Occipital lobe (tissue), 2 donors: ENCODE data around the gene C1QTNF8.

GRCh38 chr16:979356-979800, 2.2 kb upstream of the SOX8 start:
- RAMPAGE, long total RNA = no peak

- RAMPAGE, long total RNA = no peak
Measured at GRCh38 chr16:984122-984709, 2.6 kb downstream of the SOX8 start.

GRCh38 chr16:990570-991453, 9.2 kb downstream of the SOX8 start:
- RAMPAGE, long total RNA = no peak

DNA sequence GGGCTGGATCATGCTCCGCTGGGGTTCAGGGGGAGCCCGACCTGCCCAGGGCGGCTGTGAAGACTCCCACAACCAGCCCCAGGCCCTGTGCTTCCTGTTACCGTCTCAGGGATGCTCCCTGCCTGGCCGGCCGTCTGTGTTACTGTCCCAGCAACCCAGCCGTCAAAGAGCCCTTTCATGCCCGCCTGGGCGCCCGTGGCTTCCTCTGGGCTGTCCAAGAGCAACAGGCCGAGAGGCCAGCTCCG, at the start of gene C1QTNF8:
Gene C1QTNF8, minus strand, starts transcription at position 211 of the 245 bp plus-strand sequence.
- RAMPAGE, long total RNA = no peak

DNA sequence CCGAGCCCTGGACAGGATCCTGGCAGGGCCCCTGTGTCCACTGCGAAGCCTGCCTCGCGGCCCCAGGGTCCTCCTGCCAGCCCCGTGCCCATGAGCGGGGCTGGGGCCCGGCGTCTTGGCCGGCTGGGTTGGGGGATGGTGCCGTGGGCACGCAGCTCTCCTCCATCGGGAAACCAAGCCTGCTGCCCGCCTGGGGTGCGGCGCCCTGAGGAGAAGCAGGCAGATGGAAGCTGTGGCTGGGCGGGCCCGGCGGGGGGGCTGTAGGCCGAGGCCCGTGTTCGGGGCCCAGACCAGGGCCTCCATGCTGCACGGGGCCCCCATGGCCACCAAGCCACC, 203 bp upstream of the C1QTNF8 start:
- RAMPAGE, long total RNA = no peak

GRCh38 chr16:1210794-1211270, 14.2 kb downstream of the TPSG1 start:
- RAMPAGE, long total RNA = no peak

DNA sequence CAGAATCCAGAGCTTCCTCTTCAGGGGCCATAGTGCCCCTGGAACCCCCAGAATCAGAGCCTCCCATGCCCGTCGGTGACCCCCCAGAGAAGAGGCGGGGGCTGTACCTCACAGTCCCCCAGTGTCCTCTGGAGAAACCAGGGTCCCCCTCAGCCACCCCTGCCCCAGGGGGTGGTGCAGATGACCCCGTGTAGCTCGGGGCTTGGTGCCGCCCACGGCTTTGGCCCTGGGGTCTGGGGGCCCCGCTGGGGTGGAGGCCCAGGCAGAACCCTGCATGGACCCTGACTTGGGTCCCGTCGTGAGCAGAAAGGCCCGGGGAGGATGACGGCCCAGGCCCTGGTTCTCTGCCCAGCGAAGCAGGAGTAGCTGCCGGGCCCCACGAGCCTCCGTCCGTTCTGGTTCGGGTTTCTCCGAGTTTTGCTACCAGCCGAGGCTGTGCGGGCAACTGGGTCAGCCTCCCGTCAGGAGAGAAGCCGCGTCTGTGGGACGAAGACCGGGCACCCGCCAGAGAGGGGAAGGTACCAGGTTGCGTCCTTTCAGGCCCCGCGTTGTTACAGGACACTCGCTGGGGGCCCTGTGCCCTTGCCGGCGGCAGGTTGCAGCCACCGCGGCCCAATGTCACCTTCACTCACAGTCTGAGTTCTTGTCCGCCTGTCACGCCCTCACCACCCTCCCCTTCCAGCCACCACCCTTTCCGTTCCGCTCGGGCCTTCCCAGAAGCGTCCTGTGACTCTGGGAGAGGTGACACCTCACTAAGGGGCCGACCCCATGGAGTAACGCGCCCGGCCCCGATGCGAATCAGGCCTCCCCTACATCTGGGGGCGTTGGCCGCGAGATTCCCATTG, 4.0 kb downstream of the TPSG1 start:
- RAMPAGE, long total RNA = no peak

DNA sequence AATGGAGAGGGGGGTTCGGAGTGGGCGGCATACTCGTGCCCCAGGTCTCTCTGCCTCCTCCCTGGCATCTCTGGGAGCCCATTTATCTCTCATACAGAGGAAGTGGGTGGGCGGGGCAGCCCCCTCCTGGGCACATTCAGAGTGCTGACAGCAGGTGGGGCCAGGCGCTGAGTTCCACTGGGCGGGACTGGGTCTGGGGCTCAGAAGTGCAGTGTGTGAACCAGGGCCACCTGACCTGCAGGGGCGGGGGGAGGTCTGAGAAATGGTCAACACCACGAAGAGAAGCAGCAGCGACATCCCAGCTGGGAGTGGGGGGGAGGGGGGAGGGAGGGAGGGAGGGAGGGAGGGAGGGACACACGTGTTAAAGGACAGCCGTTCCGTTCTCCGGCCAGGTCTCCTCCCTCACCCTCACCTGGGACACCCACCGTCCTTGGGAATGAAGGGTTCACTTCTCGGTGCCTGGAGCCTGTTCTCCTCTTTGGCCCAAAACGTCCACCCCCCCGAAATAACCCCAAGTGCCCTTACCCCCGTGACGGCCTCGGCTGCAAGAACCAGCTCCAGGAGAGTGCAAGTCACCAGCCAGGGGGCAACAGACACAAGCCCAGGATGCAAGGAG, 20.2 kb upstream of the UBE2I start:
- RAMPAGE, long total RNA = no peak

DNA sequence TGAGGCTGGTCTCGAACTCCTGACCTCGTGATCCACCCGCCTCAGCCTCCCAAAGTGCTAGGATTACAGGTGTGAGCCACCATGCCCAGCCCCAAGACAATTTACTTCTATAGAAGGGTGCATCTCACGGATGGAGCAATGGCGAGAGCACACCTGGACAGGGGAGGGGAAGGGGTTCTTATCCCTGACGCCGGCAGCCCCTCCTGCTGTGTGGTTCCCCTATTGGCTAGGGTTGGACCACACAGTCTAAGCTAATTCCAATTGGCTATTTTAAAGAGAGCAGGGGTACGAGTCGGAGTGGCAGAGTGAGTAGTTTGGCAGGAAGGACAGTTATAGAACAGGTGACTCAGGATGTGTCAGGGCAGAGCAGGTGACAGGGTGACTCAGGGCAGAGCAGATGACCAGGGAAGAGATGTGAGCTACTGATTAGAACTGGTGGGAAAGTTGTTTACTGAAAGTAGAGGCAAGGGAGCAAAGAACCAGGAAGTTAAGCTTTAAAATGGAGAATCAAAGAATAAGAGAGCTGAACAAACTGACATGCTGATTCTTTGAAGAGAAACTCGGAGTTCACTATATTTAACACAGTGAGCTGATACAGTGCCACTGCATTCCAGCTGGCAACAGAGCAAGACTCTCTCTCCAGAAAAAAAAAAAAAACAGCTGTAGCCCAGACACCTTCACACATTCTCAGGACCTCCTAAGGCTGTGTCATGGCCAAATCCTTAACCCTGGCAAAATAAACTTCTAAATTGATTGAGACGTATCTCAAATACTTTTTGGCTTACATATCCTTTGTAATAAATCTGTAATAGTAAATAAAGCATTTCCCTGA, 12.5 kb upstream of the UBE2I start:
- RAMPAGE, long total RNA = no peak

DNA sequence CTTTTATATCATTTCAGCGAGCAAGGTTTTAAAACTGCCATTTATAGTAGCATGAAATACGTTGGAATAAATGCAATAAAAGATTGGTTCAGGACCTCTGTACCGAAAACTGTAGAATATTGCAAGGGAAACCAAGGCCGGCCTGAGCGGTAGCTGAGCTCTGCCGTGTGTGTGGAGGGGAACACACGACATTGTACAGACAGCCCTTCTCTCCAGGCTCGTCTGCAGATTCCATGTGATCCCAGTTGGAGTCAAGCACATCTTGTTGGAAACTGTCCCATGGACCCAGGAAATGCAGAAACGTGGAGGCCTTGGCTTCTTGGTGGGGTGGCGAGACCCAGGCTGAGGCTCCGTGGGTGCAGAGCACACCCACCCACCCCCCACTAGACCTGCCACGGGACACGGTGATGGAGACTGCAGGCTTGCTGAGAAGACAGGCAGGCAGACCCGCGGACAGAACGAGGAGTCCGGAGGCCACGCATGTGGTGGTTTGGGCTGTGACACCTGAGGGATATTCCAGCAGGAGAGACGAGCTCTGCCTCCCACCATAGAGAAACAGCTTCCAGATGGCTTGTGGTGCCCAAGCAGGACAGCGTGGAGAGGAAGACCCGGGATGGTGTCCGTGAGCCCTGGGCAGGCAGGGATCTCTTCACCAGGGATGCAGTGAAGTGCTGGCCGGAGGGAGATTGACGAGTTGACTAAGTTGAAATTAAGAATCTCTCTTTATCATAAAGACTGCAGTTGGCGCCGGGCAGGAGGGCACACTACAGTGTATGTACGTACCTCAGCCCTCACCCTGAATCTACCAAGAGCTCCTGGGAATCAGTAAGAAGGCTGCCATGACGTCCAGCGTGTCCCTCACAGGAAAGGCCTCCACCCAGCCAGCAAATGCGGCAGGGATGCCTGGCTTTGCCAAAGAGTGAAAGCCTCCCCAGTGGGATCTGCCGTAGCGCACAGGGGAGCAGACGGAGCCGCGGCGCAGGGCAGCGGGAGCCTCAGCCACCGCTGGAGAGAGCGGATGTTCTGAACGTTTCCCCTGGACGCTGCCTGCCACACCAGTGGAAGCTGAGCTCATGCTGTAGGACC, 8.1 kb downstream of the UBE2I start:
- RAMPAGE, long total RNA = no peak

DNA sequence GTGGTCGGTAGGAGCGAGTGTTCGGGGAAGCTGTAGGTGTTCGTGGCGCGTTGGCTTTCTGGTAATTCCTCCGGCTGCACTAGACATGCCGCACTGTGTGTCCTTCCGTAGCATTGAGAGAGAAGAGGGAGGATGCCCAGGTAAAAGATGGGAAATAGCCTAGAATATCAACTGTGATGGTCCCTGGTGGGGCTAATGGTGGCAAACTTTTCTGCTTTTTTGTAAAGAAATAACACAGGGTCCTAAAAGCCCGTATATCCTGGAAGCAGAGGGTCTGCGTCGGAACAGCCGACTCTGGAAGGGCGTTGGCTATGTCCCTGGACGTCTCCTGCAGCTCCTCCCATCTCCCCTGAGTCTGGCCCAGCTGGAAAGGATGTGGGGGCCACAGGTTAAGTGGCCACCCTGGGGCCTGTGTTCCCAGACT, 10.1 kb downstream of the UBE2I start:
- RAMPAGE, long total RNA = no peak

DNA sequence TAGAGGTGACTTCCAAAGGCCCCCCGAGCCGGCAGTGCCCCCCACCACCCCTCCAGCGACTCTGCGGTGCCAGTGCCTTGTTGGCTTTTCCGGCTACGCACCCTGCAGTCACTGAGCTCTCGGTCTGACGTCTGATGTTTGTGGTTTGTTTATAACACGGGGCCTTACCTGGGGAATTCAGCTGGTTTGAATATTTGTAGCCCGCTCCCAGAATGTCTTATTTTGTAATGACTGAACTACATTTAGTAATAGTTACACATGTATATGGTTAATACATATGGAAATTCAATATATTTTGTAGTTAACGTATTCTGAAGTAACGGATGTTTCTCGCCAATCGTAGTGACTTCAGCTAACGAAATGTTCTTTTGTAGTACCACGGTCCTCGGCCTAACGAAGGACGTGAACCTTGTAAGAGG, 7.0 kb upstream of the BAIAP3 start:
- RAMPAGE, long total RNA = no peak

DNA sequence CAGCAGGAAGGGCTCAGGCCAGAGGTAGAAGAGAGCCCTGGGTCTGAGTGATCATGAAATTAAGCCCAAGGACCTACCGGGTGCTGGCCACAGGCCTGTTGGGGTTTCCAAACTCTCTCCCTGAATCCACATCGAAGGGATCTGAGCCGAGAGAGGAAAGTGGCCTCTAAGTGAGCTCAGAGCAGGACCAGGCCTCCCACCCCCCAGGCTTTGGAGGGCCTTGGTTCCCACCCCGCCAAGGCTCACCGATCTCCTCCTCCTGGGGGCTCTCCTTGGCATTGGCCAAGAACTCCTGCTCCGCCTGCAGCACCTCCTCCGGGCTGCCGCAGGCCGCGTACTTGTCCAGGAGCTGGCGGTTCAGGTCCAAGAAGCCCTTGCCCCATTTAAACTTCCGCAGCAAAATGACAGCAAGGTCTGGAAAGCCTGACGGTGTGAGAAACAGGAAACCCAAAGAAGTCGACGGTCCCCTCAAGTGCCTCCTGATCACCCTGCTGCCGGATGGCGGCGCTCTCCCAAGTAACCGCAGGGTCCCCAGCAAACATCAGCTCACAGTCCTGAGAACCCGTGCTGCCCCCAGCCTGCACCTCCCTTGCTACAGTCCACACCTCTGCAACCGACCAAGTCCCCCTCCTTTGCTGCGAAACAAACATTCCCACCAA, 1.7 kb downstream of the TSR3 start:
- RAMPAGE, long total RNA = no peak

- RAMPAGE, long total RNA = no peak
Measured at GRCh38 chr16:1378686-1379511, 27.2 kb downstream of the GNPTG start.

GRCh38 chr16:1383372-1384251, 30.9 kb downstream of the UNKL start:
- RAMPAGE, long total RNA = no peak

DNA sequence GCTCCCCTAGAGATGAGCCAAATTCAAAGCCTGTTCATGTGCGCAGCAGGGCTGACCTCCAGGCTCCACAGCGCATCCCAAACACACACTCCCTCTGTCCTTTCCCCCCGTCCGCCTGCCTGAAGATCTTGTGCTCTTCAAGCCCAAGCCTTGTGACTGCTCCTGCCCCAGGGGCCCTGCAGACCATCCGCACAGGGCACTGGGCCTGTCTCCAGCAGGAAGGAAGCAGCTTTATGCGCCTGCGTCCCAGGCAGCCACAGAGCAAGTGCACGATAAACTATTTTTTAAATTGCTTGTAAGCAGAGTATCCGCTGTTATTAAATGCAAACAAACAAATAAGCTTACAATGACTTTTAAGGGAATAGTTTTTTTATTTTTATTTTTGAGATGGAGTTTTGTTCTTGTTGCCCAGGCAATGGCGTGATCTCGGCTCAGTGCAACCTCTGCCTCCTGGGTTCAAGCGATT, 2.9 kb downstream of the CLCN7 start:
- RAMPAGE, long total RNA = no peak

GRCh38 chr16:1500675-1501035, 7.5 kb downstream of the TELO2 start:
- RAMPAGE, long total RNA = no peak

GRCh38 chr16:1526413-1527350, 6.8 kb upstream of the TMEM204 start:
- RAMPAGE, long total RNA = no peak

DNA sequence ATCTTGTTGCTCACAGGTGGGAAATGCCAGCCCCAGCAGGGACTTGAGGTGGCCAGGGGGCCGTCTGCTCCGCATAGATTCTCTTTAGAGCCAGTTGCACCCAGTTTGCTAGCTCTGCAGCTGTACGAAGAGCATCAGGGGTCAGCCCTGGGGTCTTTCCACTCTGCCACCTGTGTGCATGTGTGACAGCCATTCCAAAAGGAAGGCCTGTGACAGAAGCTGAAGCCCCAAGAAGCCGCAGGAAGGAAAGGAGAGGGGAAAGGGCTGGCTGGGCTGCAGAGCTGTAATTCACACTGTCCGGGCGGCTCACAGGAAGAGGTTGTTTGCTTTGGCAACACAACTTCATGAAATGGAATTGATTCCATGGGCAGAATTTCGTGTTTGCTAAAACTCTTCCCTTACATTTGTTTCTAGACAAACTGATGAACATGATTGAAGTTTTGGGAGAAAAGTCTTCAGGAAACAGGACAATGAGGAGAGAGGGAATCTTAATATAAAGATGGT, 14.7 kb downstream of the TMEM204 start:
- RAMPAGE, long total RNA = no peak

DNA sequence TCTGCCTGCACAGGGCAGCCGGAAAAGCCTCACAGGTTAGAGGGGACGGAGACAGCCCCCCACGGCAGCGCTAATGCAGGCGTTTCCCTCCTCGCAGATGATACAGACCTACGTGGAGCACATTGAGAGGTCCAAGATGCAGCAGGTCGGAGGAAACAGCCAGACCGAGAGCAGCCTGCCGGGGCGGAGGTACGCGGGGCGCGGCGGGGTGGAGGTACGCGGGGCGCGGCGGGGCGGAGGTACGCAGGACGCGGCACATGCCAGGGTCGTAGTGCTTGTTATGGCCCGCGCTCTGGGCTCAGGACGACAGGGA, 23.4 kb downstream of the MAPK8IP3 start:
- RAMPAGE, long total RNA = no peak